T47D (cell line): ENCODE measurements around a stretch of chr18.

DNA sequence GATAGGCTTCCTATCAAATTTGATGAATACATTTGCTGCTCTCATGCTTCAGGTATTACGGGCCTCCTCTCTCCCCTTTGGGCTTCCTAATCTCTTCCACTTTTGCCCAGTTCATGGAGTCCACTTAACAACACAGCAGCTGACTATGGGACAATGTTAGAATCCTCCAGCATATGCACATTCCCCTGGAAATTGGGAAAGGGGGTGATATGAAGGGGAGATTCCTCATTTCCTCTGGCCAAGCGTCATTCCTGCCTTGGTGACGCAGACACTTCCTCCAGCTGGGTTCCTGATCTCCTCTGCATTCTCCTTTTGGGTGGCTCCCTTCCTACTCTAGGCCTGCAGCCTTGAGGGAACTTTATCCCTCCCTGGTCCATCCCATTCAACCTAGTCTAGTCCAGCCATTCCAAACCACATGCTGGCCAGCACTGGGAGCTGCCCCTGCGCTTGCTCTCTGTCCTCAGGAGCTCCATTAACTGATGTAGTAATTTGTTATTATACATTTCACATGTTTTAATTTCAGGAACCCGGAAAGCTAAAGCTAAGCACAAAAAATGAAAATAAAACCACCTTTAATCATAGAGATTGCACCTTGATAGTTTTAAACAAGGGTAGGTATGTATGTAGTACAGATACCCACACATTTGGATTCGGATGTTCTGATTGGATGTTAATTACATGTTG is 216.8 kb downstream of the VAPA start:
- RRBS = no CpG with 5 or more reads among the region's 6 CpGs

- RRBS = 37% methylated on average over 4 of the region's 15 CpGs
These were observed 268.1 kb downstream of the VAPA start for GRCh38 chr18:10181770-10182489.

DNA sequence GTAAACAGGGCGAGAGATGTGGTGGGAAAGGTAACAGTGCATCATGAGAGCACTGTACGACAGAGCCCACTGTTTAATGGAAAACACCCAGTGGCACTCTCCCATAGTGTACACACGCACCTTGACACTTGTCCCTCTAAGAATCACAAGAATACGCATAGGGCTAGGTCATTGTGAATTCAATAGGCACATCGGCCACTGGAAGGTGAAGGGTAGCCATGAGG is 74.6 kb upstream of the APCDD1 start:
- RRBS = no CpG with 5 or more reads among the region's 5 CpGs

DNA sequence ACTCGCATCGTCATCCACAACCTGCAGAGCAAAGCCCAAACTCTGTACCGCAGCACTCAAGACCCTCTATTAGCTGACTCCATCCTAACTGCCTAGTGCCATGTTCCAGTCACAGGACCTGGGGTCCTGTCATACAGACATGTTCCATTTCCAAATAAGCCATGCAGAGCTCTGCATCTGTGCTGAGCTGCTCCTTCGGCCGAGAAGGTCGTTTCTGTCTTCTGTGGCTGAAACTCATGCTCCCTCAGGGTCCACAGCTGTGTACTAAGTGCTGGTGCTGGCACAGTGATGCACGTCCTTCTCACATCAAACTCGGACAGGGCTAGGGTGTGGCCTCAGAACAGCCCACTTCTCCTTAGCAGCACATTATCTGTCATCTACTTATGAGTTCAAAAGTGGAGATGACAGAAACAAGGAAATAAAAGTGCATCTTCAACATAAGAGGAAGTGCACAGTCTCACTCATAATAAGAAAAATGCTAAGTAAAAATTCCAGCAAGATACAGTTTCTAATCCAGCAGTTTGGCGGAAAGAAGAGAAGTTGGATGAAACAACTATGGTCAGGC is 53.9 kb upstream of the APCDD1 start:
- RRBS = no CpG with 5 or more reads among the region's 9 CpGs

DNA sequence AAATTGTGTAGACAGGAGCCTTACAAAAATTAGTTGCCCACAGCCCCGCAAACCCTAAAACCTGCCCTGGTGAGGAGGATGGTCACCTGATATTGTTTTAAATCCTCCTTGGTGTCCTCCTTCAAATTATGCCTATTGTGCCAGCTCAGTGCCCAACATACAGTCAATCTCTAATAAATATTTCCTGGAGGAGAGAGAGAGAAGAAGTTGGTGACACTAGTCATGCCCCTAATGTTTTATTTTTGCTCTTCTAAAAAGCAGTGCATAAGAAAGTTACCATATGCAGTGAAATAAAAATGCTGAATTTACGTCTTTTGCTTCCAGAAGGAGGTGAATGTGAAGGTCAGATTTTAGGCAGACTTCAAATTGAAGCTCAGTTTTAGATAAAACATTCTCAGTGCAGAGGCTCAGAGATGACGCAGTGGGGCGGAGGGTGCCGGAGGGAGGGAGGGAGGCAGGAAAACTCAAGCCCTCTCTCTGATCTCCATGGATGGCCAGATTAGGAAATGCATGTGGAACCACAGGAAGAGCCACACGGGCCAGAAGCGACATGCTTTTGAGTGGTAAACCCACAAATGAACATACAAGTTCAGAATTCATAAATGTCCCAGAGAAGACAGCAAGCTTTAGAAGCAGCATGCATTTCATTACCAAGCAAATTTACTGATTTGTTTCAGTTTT is 30.0 kb upstream of the APCDD1 start:
- RRBS = no CpG with 5 or more reads among the region's 7 CpGs

DNA sequence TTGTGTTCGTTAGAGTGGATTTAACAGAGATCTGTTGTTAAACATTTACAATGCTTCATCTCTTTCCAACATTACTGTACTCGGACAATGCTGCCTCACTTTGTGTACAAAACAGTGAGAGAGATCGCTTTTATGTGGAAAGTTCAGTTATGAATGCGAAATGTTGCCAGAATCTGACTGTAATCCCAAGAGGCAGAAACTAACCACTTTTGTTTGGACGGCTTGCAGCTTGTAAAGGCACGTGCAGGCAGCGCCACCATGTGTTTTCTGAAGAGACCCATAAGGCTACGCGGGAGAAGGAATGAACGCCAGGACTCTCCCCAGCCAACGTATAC is 5.8 kb upstream of the NAPG start:
- RRBS = no CpG with 5 or more reads among the region's 11 CpGs

DNA sequence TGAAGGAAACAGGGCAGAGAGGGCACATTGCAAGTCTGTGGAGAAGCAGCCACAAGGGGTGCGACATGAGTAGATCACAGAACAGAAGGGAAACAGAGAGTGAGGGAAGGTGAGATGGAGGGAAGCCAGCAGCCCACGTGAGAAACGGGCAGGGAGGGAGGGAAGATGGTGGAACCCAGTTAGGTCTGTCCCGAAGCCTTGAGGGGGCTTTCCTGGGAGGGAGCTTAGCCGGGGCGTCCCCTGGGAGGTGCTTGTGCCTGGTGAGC is 34.3 kb downstream of the NAPG start:
- RRBS = no CpG with 5 or more reads among the region's 6 CpGs

- RRBS = no CpG with 5 or more reads among the region's 11 CpGs
These were observed 222.5 kb downstream of the PIEZO2 start for GRCh38 chr18:10926880-10927349.

DNA sequence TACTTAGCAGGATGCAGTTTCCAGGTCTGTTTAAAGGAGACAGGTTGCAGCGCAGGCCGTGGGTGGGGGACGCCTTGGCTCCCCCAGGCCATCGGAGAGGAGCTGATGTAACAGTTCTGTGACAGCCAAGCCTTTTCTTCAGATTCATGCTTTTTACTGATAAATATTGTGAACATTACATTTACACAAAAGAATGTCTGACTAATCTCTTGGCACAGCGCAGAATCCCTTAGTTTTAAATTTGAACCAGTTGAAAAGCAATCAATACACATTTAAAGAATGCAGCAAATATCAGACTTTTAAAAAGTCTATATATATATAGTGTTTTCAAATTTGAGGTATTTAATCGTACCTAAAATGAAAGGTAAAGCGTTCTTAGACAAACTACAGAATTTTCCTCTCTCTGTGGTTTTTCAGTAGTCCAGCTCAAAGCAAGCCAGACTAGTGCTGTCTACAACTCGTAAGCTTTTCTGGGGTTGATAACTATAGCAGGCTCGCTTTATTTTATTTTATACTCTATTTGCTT is 222.0 kb downstream of the PIEZO2 start:
- RRBS = no CpG with 5 or more reads among the region's 9 CpGs

DNA sequence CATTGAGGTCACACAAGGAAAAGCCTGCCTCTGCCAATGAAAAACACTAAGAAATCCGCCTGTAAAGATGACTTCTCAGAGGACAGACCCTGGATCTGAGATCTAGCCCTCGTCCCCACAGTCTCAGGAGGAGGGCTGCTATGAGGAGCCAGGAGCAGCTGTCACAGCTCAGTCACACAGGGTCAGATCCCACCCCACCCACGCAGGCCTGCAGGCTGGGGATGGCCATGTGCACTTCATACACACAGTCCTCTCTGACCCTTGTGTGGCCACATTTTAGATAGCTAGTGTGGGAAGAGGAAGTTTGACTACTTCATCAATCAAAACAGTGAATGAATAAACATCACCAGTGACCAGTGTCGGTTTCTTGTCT is 107.2 kb downstream of the PIEZO2 start:
- RRBS = no CpG with 5 or more reads among the region's 4 CpGs

- RRBS = no CpG with 5 or more reads among the region's 23 CpGs
These were observed 1.2 kb downstream of the PIEZO2 start for GRCh38 chr18:11148138-11148532.

DNA sequence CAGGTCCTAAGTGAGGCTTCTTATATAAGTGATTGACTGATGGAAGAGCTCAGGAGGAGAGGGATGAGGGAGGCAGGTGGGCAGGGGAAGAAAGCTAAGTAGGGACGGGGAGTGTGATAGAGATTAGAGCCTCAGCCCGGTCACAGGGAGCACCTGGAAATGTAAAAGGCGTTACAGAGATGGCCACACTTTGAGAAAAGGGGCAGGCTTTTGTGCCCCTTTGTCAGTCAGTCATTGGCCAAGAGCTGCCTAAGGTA is 12.2 kb upstream of the PIEZO2 start:
- RRBS = no CpG with 5 or more reads among the region's 3 CpGs

GRCh38 chr18:11840291-11841050 is 10.7 kb upstream of the CHMP1B start:
- RRBS = no CpG with 5 or more reads among the region's 11 CpGs

- RRBS = no CpG with 5 or more reads among the region's 13 CpGs
These were observed 25.9 kb upstream of the IMPA2 start for GRCh38 chr18:11955115-11956185.

GRCh38 chr18:11980173-11980973 is 934 bp upstream of the IMPA2 start:
- RRBS = 2% methylated on average over 26 of the region's 68 CpGs

GRCh38 chr18:11998902-11999549 is 17.7 kb downstream of the IMPA2 start:
- RRBS = no CpG with 5 or more reads among the region's 11 CpGs

DNA sequence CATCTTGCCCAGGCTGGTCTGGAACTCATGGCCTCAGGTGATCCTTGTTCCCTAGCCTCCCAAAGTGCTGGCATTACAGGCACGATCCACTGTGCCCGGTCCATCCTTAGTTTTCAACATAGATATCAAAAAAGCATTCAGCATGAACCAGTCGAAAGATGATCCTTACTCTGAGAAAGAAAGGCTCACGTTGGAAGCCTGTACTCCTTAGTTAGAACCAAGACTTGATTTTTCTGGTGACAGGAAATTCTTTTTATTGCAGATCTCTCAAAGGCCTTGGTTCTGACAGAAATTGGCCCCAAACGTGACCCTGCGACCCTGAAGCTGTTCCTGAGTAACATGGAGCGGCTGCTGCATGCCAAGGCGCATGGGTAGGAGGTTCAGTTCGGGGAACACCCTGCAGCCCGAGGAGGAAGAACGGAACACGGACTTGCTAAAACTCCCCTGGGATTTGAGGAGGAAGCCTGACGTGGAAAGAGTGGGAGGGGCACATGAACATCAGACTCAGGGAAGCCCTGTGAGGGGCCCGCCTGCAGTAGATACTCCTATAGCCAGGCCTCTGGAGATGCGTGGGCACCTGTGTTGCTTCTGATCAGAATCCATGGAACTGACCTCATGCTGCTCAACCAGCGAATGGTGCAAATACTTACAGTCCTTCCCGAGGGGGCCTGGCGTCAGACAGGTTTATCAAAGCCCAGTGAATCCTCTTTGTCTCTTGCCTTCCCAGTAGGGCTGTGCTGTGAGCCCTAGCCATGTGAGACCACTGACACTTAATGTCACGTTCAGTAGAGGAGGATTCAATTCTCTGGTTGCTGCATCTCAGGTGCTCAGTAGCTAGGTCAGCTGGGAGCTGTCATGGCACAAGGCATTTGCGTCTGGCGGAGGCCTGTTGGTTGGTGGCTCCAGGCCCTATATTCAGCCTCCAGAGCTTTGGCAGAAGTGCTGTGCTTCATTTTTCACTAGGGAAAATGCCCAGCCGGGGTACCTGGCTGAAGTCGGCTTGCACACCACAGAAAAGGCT is 46.8 kb downstream of the IMPA2 start:
- RRBS = no CpG with 5 or more reads among the region's 23 CpGs

DNA sequence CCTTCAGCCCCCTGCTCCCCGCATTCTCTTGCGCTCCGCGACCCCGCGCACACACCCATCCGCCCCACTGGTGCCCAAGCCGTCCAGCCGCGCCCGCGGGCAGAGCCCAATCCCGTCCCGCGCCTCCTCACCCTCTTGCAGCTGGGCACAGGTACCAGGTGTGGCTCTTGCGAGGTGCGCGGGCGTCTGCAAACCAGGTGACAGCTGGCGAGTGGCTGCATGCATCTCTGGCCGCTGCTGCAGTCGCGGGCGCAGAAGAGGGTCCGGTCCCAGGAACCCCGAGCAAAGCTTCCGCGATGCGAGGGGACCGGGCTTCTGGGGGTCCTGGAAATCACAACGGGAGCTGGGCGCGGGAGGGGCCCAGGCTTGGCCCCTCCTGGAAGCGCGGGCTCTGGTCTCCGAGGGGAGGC is 365 bp downstream of the CIDEA start:
- RRBS = 81% methylated on average over 8 of the region's 36 CpGs

GRCh38 chr18:12326616-12327807 is 19.0 kb downstream of the TUBB6 start:
- RRBS = 85% methylated on average over 2 of the region's 16 CpGs

DNA sequence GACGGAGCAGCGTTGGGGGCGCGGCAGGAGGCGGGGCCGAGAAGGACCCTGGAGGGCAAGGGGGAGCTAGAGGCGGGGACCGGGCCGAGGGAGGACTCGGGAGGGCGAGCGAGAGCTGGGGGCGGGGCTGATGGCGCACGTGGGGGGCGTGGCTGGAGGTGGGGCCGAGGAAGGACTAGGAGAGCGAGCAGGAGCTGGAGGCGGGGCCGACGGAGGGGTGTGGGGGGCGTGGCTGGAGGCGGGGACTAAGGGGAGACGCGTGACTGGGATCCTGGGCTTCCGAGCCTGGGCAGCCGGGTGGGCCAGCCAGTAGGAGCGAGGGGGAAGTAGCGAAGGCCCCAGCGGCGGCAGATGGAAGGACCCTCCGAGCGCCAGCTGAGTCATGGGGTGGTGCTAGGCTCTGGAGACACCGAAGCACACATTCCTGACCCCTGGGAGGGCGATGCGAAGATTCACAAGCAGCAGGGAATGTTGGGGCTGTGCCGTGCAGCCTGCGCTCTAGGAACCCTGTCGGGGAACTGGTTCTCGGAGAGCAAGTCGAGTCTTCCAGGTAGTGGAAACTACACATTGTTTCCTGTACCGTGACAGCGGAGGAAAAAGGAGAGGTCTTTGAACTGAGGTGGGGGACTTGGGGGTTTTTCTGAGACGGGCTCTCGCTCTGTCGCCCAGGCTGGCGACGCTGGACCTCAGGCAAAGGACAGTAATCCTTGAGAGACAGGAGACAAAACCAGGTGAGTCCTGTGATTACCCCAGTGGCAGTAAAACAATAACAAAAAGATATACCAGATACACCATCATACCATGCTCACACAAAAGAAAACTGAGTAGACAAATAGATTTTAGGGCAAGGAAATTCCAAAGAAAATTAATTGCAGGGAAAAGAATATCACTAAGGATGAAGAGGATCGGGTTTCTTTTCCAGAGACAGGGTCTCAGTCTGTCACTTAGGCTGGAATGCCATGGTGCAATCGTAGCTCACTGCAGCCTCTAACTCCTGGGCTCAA is 643 bp upstream of the AFG3L2 start:
- RRBS = under 1% methylated on average over 5 of the region's 50 CpGs